Diencephalon (tissue), 2 donors: ENCODE results near the genes BTF3L4, CC2D1B and CPT2.

- RAMPAGE, long total RNA: no peak
Observed at GRCh38 chr1:52020781-52021259, 12.8 kb downstream of the KTI12 start.

GRCh38 chr1:52055943-52056641, at the start of gene BTF3L4:
Gene BTF3L4, plus strand, starts transcription at chr1:52056295.
- RAMPAGE, long total RNA: start-site peak on the plus strand at chr1:52056300-52056340, 1,704 and 2,475 reads in 2 replicates

DNA sequence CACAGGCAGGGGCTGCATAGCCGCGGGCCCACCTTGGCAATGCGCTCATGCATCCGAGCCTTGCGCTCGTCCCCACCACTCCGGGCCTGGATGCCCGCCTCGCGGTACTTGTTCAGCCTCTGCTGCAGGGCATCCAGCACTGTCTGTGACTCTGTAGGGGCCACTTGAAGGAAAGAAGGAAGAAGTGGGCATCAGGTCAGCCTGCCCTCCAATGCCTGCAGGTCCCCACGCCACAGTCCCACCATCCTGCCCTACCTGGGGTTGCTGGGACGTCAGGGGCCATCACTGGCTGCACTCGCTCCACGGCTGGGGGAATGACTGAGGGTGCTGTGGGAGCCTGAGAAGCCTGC, 7.0 kb downstream of the CC2D1B start:
- RAMPAGE, long total RNA: no peak

DNA sequence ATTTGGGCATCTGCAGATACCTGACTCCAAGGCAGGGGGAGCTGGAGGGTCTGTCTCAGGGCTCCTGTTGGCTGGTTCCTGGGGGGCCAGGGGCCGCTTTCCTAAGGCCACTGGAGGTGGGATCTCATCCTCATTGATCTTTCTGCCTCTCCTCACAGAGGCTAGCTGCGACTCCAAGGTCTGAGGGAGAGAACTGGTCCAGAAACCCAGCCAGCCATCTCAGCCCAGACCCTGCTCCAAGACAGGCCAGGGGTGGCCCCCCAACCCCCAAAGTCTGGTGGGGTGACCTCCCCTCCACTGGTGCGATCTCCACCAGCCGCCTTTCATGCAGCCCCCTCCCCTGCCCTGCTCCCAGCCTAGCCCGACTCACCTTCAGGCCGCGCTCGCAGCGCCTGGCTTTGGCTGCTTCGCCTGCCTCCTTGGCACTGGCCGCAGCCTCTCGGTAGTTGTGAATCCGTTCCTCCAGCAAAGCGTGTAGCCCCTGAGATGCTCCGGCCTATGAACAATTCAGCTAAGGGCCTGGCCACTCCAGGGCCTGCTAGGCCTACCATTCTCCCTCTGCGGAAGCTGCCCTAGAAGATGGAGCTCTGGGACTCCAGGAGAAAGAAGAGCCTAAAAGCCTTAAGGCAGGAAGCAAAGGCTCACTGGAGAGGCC, 5.8 kb downstream of the CC2D1B start:
- RAMPAGE, long total RNA: no peak

- RAMPAGE, long total RNA: no peak
Observed at GRCh38 chr1:52365053-52365316, 1.0 kb downstream of the CC2D1B start.

DNA sequence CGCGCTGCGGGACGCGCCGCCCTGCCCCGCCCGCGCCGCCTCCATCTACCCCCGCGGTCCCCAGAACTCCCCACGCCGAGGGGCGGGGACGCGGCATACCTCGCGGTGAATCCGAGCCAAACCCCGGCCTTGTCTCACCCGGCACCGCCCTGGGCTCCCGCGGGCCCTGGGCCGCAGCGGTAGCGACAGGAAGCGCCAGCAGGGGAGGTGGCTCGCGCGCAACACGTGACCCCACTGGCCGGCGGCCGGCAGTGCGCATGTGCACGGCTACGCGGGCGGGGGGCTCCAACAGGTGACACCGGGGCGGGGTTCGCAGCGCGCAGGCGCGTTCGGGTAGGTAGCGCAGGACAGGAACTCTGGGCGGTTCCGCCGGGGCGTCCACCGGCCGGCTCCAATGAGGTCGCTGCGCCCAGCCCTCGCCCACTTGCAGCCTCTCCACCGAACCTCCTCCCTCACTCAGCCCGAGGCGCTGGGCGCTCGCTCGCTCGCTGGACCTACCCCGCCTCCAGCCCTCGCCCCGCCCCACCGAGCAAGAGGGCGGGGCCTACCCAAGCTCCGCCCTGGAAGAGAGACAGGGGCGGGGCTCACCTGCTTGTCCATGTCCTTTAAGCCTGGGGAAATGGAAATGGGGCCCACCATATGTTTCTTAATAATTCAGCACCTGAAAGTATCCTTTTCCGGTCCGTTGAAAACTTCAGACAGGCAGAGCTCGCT, at the start of gene CC2D1B:
Gene CC2D1B (minus strand): TSS at position 236 of the 714 bp plus-strand sequence.
- RAMPAGE, long total RNA: start-site peak on the minus strand centred at position 172 of the sequence, 42 bp wide, 96 and 51 reads in 2 replicates

DNA sequence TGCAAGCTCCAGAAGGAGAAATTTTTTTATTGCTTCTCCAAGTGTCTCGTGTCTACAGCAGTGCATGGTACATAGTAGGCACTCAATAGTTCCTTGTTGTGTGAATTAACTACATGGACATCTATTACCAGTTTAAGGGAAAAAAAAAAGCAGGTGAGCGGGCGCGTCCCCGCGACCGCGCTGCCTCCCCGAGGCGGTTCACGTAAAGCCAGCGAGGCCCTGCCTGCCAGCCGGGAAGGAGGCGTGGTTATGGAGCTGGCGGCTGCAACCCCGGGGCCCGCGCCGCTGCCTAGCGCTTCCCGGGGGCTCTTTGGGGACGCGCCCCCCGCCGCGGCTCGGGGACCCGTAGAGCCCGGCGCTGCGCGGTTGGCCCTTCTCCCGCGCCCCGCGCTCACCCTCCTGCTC, 2.3 kb upstream of the CC2D1B start:
- RAMPAGE, long total RNA: no peak

- RAMPAGE, long total RNA: no peak
Observed at GRCh38 chr1:52633915-52634570, 1.1 kb downstream of the SHISAL2A start.

DNA sequence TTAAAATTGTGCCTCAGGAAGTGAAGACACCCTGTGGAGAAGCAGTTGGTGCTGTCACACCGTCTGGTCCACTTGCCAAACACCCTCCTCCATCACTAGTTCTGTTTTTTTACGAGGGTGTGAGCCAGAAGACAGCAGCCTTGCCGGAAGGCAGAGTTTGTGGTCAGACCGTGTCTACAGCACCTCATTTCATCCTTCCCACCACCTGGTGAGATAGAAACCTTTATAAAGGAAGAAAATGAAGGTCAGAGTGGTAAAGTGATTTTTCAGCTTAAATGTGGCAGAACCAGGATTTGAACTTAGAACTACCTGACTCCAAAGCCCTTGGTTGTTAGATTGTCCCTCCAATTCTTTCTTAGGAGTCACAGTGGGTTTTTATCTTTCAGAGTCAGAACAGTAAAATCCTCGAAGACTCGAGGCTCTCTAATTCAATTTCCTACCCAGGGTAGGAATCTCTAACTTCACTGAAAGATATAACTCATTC, 4.6 kb downstream of the SHISAL2A start:
- RAMPAGE, long total RNA: no peak

DNA sequence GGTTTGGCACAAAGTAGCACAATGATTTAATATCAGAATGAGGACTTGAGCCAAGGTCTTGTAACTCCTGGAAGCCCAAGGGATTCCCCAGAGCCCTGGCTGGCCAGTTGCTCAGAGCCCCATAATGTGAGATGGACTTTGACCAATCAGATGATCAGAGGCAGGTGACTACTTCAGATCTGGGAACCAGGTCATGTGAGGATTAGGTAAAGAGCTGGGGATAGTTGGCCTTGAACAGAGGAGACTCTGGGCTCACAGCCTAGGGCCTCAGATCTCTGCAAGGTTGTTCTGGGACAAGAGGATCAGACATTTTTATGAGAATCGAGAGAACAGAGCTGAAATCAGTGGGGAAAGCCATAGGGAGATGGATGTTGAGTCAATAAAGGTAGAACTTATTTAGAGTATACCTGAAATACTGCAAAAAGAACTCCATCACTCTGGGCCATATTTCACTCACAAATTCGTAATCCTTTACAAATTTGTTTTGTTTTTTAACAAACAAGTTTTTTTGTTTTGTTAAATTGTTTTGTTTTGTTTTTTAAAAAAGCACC, 19.0 kb downstream of the SHISAL2A start:
- RAMPAGE, long total RNA: no peak

DNA sequence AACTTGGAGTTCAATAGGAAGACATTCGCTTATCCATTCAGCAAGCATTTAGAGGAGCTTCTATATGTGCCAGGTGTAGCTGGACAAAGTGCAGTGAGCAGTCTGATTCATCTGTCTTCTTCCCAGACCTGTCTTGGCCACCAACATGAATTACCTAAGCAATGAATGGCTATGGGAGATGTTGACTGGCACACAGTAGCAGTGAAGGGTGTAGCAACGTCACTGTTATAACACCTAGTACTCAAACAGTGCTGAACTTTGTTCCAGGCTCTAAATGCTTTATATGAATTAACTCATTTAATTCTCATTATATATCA, 499 bp upstream of the COA7 start:
- RAMPAGE, long total RNA: no peak

DNA sequence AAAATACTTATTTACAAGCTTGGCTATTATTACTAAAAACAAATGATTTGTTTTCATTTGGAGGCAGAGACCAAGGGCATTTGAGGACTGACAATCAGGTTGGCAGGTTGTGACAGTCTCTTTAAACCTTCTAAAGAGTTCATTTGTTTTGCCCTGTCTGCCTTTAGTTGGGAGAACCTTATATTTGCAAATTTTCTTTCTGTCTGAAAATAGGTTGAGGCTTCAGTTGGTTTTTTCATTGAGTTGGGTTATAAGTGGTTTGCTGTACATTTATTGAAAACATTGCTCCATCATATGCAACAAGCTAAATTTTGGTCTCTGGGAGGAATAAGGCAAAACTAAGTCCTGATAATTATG, 1.3 kb downstream of the ZYG11B start:
- RAMPAGE, long total RNA: no peak

DNA sequence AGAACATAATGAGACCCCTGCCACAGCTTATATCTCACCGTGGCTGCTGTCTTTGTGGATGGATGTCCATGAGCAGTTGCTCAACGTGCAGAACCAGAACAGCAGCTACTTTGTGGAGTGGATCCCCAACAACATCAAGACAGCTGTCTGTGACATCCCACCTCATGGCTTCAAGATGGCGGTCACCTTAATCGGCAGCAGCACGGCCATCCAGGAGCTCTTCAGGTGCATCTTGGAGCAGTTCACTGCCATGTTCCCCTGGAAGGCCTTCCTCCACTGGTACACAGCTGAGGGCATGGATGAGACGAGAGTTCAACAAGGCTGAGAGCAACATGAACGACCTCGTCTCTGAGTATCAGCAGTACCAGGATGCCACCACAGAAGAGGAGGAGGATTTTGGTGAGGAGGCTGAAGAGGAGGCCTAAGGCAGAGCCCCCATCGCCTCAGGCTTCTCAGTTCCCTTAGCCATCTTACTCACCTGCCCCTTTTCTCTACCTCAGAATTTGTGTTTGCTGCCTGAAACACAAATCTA, 66.3 kb upstream of the PODN start:
- RAMPAGE, long total RNA: no peak

- RAMPAGE, long total RNA: no peak
Observed at GRCh38 chr1:53047839-53048528, 14.0 kb upstream of the PODN start.

DNA sequence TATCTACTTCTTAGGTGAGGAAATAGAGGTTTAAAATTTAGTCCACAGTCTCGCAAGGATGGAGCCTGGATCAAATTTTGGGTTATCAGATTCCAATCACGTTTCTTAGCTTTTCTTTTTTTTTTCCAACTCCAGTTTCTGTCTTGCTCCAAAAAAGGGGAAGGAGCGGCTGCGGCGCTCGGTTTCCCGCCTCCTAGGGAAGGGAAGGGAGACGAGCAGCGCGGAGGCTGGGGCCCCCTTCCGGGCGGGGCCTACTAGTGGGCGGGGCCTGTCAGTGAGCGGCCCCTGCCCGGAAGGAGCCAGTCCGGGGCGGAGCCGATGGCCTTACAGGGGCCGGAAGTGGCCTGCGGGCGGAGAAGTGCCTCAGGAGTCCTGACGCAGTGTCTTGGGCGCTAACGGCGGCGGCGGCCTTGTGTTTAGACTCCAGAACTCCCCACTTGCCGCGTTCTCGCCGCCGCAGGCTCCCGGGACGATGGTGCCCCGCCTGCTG, at the start of gene CPT2:
Gene CPT2 (plus strand): TSS at position 353 of the 490 bp plus-strand sequence.
- RAMPAGE, long total RNA: no peak

DNA sequence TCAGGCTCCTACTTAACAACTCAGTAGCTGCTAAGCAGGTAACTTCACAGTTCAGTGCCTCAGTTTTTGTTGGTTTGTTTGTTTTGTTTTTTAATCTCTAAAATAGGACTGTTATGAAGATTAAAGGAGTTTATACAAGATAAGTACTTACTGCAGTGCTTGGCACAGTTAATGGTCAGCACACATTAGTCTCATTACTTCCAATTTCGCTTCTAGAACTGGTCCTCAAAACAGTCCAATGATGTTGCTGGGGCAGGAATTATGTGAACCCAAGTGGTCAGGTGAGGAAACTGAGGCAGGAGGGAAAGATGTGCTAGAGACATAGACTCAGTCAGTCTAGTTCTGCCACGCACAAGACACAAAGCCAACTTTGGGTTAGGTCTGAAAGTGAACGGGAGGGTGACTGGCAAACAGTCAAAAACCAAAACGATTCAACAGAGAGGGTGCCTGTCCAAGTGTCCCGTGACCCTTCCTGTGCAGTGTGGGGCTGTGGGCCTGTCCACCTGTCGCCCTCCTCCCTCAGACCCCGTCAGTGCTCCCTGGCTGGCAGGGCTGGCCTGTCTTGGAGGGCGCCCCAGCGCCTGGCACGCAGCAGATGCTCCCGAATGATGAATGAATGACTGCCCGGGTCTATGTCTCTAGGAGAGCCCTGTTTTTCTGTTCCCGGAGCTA, 2.5 kb downstream of the LRP8 start:
- RAMPAGE, long total RNA: no peak

DNA sequence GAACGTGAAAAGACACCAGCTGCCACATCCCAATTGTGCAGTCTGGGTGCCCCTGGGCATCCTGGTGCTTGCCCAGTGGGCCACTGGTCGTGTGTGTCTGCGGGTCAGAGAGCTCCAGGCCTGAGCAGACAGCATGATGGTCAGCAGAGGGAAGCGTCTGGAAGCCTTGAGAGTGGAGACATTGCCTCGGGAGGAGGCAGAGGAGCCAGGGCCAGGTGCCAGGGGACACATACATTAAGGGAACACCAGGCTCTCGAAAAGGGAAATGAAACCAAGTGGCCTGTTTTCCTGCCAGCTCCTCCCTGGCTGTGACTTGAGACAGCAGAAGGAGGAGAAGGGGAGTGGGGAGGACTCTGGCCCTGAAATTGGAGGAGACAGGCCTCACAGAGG, 62.3 kb upstream of the LRP8 start:
- RAMPAGE, long total RNA: no peak

DNA sequence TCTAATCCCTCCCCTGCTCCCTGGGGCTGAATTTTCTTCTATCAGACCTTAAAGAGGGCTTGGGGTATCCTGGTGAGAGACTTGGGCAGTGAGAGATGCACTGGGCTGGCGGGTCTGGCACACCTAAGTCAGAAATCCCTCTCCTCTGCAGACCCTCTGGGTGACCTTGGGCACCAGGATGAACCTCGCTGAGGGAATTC, 30.3 kb downstream of the CDCP2 start:
- RAMPAGE, long total RNA: no peak

DNA sequence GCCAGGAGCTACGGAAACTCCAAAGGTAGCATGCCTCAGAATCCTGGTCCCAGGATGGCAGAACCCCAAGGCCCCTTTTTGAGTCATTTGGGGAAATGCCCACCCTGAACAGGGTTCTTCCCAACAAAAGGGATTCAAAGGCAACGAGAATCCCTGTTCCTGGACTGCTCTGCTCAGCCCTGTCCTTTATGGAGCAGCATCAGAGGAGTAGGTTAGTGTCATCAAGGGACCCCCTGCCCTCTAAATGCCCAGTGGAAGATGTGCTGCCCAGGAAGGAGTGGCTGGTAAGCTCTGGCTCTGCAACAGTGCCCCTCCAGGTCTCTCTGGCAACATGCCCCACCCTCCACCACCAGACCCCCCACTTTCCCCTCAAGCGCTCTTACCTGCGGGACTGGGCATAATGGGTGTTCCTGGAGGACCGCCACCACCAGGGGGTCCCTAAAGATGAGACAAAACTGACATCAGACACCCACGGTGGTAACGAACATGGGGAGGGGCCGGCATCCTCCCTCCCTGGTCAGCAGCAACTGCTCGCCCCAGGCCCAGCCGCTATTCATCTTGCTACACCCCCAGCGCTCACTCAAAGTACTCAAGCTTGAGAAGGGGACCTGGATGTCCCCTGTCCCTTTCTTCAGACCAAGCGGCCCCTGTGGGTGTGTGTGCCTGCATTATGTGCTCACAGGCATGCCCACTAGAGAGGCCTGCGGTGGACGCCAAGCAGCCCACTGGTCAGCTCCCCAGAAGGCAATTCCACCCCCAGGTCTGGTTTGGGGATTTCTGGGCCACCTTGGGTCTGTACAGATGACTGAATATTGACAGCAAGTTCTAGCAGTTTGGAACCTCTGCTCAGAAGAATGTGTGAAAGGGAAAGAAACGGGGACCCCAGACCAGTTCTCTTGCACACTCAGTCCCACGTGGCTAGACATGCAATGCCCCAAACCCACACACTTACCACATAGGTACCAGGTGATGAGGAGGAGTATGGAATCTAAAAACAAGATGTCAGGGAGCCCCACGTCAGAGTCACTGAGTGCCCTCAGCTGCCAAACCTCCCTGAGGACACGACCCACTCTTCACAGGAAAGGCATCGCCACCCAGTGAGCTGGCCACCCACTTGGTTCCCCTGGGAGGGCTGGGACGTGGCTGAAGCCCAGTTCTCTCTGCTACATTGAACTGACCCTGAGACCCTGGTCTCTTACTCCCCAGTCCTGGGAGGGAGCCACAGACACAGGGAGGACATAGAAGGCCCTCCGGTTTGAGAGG, 41.0 kb downstream of the MRPL37 start:
- RAMPAGE, long total RNA: no peak

DNA sequence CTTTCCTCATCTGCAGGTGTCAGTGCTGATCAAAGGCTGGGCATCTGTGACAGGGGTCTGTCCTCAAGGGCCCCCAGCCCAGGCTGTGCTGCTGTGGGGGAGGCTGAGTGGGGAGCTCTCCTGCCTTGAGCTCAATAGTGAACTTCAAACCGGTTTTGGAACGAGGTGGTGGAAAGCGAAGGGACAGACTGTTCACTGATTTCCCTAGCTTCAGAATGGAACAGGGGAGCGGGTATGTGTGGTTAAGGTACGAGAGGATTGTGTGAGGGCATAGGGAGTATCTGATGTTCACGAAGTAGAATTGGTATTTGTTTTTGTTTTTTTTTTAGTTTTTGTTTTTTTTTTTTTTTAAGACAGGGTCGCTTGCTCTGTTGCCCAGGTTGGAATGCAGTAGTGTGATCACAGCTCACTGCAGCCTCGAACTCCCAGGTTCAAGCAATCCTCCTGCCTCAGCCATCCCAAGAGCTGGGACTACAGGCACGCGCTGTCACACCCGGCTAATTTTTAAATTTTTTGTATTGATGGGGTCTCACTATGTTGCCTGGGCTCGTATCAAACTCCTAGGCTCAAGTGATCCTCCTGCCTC, 53.0 kb downstream of the MRPL37 start:
- RAMPAGE, long total RNA: no peak